ENCODE measurements around the gene C14orf39.

GRCh38 chr14:59695013-59695662 lies 118.5 kb upstream of the CCDC175 start:
- RRBS = no CpG with 5 or more reads among the region's 6 CpGs

DNA sequence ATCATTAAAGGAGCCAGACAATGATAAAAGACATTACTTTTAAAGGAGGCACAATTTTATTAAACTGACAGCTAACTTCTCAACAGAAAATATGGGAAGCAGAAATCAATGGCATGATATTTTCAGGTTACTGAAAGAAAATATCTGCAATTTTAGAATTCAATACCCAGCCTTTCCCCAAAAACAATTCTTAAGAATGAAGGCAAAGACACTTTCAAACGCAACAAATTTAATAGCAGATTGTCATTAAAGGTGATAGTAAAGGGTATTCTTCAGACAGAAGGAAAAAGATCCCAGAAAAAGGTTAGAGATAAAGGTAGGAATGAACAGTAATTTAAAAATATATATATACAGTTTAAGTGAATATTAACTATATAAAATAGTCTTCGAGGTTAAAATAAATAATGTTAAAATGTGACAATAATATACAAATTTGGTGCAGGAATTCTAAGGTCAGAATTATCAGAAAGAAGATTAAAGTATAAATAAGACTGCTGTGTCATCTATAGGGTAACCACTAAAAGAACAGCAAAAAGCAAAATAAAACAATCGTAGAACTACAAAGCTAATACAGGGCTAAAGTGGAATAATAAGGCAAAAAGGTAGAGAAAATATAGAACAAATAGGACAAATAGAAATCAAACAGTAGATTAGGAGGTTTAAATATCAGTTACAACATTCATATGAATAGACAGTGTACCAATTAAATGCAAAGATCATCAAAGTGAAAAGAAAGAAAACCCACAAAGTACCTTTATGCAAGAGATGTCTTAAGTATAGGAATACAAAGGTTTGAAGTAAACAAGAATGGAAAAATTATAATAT lies 26.5 kb downstream of the DHRS7 start:
- RRBS = no CpG with 5 or more reads among the region's 3 CpGs

GRCh38 chr14:60174614-60174882 lies 9.3 kb upstream of the DHRS7 start:
- RRBS = no CpG with 5 or more reads among the region's 5 CpGs

- RRBS = no CpG with 5 or more reads among the region's 5 CpGs
These were observed 40.6 kb downstream of the PPM1A start for GRCh38 chr14:60289574-60290140.

DNA sequence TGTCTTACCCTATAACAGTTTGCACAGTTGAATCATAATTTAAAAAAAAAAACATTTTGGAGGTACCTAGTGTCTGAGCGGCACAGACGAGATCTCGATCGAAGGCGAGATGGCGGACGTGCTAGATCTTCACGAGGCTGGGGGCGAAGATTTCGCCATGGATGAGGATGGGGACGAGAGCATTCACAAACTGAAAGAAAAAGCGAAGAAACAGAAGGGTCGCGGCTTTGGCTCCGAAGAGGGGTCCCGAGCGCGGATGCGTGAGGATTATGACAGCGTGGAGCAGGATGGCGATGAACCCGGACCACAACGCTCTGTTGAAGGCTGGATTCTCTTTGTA lies 88.2 kb downstream of the C14orf39 start:
- RRBS = no CpG with 5 or more reads among the region's 23 CpGs

DNA sequence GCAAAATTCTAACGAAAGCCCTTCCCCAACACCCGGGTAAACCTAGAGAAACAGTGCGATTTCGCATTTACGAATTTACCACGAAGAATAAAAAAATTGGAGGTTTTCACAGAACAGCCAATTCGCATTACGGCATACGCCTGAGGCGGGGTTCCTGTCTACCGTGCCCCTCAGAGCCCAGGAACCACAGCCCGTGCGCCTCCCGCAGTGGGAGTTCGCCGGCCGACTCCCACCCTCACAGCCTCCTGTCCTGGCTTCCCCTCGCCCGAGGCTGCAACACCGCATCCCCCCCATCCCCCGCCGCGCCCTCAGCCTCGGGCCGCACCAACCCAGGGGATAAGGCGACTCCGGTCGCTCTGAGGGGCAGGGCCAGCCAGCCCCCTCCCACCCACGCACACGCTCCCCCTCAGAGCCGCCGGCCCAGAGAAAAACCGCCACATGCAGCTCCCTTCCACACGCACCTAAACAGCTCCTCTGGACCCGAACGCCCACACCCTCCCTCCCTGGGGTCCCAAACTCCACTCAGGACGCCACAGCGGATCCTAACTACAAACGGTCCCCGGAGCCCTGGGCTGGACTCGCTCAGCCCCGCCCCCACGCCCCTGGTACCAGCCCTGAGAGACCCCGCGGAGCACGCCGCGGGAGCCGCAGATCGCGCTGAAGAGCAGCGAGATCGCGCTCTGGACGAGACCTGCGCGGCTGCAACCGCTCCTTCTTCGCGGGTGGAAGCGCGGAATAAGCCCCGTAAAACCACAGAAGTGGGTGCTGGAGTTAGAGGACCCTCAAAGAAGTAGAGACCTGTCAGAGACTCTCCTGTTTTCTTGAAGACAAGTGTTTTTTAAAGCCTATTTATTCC lies at the start of gene C14orf39:
C14orf39 (minus strand) TSS at position 580 of the 856 bp plus-strand sequence.
- RRBS = 5% methylated on average over 6 of the region's 63 CpGs

DNA sequence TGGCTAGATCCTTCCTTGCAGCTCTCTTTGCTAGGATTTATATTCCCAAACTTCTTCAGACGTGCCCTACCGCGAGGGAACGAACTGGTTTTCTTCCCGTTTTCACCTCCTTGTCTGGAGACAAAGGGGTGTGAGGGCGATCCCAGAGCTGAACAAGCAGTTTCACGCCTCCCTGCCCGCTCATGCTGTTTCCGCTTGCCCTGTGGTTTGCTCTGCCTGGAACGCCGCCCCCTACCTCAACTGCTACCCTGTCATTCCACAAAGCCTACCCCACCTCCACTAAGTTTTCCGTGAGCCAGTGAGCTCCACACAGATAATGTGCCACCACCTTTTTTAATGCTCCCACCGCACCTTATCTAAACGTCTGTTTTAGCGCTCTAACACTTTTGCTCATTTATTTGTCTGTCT lies 7.1 kb downstream of the SIX6 start:
- RRBS = no CpG with 5 or more reads among the region's 15 CpGs

DNA sequence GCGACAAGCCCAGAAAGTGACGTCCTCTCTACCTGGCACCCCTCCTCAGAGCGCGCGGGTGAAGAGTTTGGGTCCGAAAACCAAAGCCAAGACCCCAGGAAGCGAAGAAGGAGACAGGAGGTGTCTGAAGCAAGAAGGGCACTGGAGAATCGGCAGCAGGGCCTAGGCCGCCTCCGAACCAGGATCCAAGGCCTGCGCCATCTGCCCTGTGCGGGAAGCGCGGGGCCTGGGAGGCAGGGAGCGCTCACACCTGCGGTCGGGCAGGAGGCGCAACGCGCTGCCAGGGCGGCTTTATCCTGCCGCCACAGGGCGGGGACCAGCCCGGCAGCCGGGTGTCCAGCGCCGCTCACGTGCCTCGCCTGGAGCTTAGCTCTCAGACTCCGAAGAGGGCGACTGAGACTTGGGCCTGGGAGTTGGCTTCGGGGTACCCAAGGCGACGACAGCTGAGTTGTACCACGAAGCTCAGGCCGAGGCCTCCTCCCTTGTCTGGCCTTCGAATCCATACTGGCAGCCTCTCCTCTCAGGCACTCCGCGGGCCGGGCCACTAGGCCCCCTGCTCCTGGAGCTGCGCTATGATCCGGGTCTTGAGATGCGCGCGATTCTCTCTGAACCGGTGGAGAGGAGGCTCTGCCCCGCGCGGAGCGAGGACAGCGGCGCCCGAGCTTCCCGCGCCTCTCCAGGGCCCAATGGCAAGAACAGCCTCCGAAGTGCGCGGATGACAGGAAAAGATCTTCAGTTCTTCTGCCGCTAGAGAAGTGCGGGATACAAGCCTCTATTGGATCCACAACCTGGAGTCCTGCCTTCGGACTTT lies 7.0 kb downstream of the SIX1 start:
- RRBS = 67% methylated on average over 2 of the region's 61 CpGs

DNA sequence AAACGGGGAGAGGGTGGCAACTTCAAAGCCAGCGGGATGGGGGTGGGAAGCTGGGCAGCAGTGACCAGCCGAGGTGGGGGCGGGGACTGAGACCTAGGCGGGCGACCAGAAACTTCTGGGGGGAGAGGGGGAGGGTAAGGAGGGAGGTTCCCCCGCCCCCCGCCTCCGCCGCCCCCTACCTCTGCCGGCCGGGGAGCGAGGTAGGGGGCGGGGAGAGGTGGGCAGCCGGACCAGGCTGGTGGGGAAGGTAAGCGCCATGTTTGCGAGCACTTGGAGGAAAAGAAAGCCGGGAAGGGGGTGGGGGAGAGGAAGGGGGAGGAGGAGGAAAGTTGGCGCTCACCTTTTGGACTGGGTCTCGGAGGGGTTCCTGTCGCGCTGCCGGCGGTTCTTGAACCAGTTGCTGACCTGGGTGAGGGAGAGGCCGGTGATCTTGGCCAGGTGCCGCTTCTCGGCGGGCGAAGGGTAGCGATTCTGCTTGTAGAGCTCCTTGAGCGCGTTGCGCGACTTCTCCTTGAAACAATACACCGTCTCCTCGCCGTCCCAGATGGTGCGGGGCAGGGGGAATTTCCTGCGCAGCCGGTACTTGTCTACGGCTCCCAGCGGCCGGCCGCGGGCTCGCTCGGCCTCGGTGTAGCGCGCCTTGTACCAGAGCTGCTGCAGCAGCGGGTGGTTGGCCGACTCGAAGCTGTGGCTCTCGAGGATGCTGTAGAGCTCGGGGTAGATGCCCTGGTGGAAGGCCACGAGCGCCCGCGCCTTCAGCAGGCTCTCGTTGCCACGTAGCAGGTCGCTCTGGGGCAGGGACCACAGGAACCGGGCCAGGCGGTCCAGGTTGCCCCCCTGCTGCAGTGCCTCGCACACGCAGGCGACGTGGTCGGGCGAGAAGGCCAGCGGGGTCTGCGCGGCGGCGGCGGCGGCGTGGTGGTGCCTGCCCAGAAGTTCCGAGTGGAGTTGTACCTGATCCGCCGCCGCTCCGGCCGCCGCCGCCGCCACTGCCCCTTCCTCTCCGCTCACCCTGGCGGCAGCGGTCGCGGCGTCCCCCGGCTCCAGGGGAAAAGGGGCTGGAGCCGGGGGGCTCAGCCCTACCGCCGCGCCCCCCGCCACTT lies 928 bp downstream of the SIX4 start:
- RRBS = under 1% methylated on average over 24 of the region's 99 CpGs

DNA sequence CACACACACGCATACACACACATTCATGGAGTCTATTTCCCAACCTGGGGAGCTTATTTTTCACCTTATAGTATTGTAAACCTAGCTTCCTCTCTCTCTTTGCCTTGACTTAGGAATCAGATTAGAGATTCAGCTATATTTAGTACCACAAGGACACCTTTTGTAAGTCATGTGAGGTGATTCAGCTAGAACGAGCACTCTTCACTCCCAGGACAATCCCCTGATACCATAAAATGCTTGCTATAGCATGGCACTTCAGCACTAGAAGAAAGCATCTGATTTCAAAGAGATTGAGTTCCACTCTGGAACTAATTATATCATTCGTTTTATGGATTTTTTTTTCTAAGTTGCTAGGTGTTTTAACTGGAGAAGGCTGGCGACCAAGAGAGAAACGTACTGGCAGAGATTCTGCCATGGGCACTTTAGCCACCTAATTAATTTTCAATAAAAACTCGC lies 23.5 kb downstream of the TMEM30B start:
- RRBS = no CpG with 5 or more reads among the region's 6 CpGs

DNA sequence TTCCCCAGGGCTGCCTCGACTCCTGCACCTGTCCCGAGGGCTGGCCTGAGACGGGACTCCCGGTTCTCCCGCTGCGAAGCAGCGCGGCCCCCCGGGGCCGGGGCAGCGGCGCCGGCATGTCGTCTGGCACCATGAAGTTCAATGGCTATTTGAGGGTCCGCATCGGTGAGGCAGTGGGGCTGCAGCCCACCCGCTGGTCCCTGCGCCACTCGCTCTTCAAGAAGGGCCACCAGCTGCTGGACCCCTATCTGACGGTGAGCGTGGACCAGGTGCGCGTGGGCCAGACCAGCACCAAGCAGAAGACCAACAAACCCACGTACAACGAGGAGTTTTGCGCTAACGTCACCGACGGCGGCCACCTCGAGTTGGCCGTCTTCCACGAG lies 598 bp downstream of the PRKCH start:
- RRBS = no CpG with 5 or more reads among the region's 33 CpGs

- RRBS = no CpG with 5 or more reads among the region's 11 CpGs
These were observed 22.7 kb downstream of the PRKCH start for GRCh38 chr14:61343790-61344731.

GRCh38 chr14:61384987-61385786 lies 63.8 kb downstream of the PRKCH start:
- RRBS = no CpG with 5 or more reads among the region's 6 CpGs

DNA sequence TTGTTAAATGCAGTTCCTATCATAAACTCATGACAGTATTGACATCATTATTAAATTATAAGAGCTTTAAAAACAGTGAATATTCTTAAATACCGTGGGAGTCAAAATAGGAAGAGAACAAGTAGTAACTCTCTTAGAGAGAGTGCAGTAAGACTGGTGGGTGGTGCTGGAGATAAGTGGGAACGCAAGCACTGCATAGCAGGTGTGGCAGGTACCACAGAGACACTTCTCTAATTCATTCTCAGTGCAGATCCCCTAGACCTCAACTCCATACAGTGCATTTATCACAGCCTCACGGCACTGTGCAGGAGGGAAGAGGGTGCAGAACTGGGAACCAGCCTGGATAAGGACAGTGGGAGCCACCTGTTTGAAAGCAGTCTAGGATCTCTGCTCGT lies 165.6 kb downstream of the PRKCH start:
- RRBS = no CpG with 5 or more reads among the region's 4 CpGs

GRCh38 chr14:61506026-61506547 lies 184.7 kb downstream of the PRKCH start:
- RRBS = no CpG with 5 or more reads among the region's 7 CpGs

DNA sequence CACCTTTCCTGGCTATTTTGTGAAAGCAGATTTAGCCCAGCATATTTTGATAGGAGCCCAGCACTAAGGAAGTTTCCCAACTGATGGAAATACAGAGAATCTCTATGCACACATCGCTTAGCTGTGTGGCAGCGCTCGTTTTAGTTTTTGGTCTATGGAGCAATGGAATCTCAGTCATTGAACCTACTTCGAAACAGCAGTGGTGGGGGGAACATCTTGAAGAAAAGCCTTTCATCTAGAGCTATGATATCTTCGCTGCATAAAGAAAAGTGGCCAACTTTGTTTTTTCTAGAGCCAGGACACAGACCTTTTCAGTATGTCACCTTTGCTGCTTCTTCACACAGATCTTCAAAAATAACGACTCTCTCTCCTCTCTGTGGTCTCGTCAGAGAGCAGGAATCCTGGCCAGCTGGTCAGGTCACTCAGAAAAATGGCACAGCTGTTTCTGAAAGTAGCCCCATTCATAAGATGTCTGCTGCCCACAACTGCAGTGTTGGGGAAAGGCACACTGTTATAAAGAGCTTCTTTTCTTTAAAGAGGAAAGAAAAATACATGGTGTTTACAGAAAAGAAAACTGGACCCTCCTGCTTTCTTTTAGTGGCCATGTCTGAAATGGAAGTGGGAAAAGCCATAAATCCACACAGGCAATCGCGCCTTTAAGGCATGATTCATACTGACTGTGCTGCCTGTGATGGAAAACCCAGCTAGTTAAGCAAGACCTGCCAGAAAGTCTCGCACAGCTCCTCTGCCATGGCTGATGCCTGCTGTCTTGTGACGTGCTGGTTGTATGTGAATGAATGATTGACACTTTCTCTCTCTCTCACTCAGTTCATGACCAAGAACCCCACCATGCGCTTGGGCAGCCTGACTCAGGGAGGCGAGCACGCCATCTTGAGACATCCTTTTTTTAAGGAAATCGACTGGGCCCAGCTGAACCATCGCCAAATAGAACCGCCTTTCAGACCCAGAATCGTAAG lies 148.1 kb upstream of the HIF1A start:
- RRBS = no CpG with 5 or more reads among the region's 18 CpGs

- RRBS = no CpG with 5 or more reads among the region's 3 CpGs
These were observed 129.4 kb upstream of the HIF1A start for GRCh38 chr14:61565788-61566371.

DNA sequence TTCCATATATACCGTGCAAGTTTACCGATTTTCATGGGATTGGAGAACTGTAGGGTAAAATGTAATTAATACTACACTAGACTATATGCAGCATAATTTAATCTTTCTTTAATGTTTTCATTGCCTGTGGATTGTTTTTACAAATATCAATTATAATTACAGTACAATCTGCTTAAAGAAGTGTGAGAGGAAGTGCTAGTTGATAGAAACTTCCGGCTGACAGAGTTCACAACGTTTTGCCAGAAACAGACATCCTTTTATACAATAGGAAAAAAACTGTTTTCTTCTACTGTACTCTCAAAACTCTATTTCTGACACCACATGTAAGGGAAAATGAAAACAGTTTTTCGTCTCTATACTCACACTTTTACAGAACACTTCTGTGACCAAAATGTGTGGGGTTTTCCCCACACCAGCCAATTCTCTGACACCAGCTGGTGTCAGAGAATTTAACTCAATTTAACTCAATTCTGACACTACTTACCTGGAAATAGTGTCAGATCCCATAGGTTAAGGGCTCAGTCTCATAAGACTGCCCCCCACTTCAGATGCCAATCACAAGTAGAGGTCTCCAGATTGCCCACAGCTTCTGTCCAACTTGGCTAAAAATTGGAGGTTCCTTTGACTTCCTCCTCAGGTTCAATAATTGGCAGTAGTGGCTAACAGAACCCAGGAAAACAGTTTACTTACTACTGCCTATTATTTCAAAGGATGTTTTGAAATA lies 24.2 kb upstream of the HIF1A start:
- RRBS = no CpG with 5 or more reads among the region's 5 CpGs

DNA sequence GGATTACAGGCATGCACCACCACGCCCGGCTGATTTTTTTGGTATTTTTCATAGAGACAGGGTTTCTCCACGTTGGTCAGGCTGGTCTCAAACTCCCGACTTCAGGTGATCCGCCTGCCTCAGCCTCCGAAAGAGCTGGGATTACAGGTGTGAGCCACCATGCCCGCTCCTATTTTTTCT lies 20.8 kb upstream of the SNAPC1 start:
- RRBS = no CpG with 5 or more reads among the region's 7 CpGs

DNA sequence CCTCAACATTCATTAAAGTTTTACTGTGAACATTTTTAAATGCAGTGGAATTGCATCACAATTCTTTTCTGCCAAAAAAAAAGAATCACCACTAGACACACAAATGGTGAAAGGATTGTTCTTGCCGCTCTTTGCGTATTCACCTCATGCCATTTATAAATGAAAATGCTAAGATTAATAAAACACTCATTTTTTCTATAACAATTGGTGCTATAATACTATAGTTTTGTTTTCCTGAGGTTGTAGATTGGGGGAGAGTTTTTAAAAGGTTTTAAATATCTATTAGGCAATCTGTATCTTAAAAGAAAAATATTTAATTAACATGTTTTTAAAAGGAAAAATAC lies 1.1 kb downstream of the RHOJ start:
- RRBS = no CpG with 5 or more reads among the region's 2 CpGs